UCH-1 (cell line): ENCODE measurements around a stretch of chr6.

DNA sequence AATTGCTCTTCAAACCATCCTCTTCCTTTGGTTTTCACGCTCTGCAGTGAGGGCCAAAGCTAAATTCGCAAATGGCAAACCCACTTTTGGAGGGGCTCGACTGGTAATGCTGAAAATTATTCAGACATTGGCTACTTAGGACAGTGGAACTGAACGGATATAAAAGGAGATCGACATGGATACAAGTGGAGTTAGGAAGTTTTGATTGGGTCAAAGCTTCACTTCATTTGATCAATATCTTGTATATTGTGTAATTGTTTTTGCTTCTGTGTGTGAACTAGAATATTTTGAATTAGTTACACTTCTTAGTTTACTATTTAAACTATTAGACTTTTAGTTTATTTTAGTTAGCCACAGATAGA lies 1.3 kb downstream of the FAM8A1 start:
- RRBS = no CpG with 5 or more reads among the region's 5 CpGs

- RRBS = no CpG with 5 or more reads among the region's 6 CpGs
These were observed 18.3 kb upstream of the NUP153 start for GRCh38 chr6:17724961-17725395.

- RRBS = no CpG with 5 or more reads among the region's 9 CpGs
These were observed 87.6 kb upstream of the NUP153 start for GRCh38 chr6:17794140-17794919.

- RRBS = no CpG with 5 or more reads among the region's 4 CpGs
These were observed 104.4 kb upstream of the NUP153 start for GRCh38 chr6:17811004-17811560.

DNA sequence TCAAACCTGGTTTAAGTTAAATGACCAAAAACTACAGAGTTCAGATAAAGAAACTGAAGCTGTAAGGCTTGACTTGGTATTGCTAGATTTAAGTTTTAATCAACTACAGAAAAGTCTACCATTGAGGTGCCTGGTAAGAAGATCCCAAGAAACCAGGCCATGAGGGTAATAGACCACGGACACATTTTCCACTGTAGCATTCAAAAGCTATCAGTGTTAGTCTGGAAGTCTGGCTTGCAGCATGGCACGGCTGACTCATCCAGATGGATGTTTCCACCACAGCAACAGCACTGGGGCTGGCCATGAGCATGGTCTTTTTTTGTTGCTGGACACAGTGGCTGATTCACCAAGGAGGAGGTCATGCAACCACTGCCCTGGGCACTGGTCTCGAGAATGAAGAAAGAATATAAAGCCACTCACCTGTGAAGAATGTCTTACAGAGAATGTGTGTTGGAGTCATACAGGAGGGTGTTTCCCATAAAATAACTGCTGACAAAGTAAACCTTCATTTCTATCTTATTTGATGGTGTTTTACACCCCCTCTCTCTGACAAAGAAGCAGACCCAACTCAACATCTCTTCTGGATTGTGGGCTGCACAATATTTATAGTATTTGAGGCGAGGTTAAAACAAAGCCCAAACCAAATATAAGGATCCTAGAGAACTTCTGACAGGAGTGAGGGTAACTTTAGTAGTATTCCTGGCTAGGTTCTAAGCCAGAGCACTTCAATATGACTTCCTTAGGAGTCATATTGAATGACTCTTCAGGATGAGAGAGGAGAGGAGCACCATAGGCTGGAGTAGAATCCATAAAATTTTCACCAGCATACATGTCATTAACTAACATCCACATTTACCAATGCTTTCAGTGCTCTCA lies 121.6 kb downstream of the KIF13A start:
- RRBS = no CpG with 5 or more reads among the region's 4 CpGs

GRCh38 chr6:17984995-17985286 lies 2.5 kb downstream of the KIF13A start:
- RRBS = no CpG with 5 or more reads among the region's 4 CpGs

DNA sequence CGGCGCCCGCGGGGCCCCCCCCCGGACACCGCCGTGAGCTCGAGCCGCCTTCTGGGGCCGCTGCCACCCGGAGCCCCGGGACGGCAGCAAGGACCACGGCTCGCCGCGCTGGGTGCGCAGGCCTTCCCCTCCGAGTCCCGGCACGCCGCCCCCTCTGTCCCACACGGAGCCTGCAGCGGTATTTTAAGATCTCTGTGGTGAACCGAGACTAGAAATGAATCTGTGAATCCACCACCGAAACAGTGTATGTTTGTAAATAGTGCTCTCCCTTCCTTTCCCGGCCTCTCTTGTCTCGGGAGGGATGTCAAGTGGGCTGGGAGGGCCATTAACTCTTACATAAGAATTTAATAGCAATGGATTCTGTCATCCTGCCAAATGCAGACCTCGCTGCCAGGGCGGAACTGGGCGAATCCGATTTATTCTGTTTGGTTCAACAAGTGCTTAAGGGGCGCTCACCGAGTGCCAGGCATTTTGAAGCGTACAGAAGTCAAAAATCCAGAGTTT lies 614 bp upstream of the KIF13A start:
- RRBS = 3% methylated on average over 17 of the region's 35 CpGs

DNA sequence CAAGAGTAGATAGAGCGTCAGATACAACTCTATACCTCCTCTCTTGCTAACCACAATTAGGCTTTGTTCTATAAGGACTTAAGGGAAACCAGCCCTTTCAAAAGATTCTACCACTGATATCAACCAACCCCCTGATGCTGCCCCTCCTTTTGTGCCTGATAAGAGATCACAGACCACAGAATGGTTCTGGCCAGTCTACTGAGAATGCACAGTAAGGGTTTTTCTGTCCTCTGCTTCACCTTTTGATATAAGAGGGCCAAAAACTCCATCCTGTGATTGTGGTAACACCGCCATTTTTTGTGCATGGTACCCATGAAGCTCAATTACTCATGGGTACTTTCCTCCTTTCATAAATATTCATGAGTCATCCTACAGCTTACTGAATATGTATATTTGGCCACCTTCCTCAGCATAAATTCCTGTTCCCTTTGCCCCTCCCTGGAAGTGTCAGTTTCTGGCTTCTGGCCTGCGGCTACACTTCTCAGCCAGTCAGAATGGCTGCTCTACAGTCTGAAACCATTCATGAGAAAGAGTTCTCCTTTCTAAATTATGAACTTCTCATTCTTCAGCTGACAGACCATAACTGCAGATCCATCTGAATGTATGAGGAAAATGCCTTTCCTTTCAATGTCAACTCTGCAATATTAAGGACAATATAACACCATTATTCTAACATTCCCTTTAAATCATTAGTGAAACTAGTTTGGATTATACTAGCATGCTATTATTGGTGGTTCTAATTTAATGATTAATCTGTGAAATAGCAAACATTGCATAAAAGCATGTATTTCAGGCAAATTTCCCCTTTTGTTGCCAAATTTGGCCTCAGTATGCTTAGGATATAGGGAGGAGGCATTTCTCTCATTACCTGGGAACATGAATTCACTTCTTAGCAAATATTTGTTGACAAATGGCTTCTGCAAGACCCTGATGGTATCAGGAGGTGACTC lies 1.9 kb downstream of the TPMT start:
- RRBS = no CpG with 5 or more reads among the region's 3 CpGs

GRCh38 chr6:18255153-18255922 lies 9.0 kb downstream of the DEK start:
- RRBS = no CpG with 5 or more reads among the region's 3 CpGs

DNA sequence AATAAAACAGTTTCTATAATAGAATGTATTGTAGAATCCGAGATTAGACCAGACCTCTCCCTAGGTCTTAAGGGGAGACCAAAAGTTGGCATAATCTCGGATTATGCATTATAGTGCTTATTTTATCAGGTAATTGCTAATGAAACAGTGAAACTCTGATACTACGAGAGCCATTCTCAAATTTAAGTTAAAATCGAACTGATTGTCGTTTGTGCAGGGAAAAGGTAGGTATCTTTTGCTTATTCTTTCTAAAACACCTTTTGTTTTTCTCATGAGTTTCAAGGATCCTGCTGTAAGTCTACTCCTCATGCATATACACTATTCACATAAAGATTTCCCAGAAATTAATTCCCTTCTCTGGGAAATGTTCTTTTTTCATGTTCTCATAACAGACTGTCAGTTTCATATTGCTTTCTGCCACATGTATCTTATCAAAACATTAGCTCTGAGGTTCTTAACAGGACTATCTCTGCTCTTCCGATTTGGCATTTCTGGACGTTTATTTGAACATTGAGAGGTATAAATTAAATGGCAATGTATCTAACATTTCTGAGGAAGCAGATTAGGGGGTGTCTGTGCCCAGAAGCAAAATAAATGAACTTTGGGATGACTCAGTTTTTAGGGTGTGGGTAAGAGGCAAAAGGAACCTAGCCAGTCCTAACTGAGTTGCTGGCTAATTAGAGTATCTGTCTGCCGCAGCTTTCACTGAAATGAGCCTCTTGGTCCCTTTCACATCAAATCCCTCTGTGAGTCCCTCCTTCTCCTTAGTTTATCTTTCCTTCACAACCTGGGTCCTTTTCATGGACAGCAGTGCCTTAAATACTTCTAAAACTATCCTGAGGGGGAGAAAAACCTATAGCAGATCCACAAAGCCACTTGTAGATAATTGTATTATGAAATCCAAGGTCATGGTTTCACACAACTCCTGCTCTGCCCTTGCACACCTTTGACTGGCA lies 979 bp downstream of the RNF144B start:
- RRBS = no CpG with 5 or more reads among the region's 8 CpGs

DNA sequence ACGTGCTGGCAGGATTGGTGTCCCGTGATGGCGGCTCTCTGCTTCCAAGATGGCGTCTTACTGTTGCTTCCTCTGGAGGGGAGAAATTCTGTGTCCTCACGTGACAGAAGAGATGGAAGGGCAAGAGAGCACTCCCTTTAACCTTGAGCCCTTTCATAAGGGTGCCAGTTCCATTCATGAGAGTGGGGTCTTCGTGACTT lies 28.1 kb downstream of the RNF144B start:
- RRBS = no CpG with 5 or more reads among the region's 6 CpGs

- RRBS = no CpG with 5 or more reads among the region's 3 CpGs
These were observed 79.9 kb downstream of the RNF144B start for GRCh38 chr6:18466906-18467601.

- RRBS = 91% methylated on average over 3 of the region's 10 CpGs
These were observed 117.7 kb upstream of the ID4 start for GRCh38 chr6:19719447-19719964.

- RRBS = no CpG with 5 or more reads among the region's 7 CpGs
These were observed 72.5 kb upstream of the ID4 start for GRCh38 chr6:19764818-19765021.

- RRBS = no CpG with 5 or more reads among the region's 7 CpGs
These were observed 33.6 kb upstream of the ID4 start for GRCh38 chr6:19803405-19804053.

GRCh38 chr6:19824372-19824809 lies 12.8 kb upstream of the ID4 start:
- RRBS = no CpG with 5 or more reads among the region's 5 CpGs

DNA sequence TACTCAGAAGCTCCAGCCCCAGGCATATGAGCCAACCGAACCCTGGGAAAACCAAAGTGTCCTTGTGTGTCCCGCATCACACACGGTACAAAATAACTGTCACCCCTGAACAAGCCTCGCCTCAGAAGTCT lies 849 bp downstream of the MBOAT1 start:
- RRBS = no CpG with 5 or more reads among the region's 4 CpGs

DNA sequence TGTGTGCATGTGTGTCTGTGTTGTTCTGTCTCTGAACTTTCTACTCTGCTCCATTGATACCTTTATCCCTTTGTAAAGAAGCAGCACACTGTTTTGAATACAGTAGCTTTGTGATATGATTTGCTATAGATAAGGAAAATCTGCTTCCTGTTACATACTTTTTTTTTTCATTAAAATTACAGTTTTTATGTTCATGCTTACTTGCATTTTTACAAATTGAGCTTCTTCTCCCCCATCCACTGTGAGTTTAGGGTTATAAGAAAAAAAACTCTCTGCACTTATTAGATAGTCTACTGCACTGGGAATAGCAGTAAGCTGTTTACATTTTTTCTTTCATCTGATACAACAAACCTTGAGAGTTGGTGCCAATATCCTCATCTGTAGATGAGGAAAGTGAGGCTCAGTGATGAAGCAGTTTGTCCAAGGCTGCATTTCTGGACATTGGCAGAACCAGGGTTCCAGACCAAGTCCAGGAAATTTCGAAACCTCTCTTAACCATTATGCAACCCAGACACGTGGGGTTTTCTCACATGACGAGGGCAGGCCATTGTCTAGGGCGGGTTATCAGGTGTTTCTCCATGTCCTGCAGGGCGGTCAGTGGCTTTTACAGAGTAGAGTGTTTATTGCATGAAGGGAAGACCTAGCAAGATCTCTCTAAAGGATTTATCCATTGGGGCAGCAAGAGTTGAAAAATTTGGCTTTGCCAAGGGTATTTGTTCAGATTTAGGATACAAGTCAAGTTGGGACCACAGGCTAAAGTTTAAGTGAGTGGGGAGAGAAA lies 22.9 kb downstream of the E2F3 start:
- RRBS = no CpG with 5 or more reads among the region's 5 CpGs

DNA sequence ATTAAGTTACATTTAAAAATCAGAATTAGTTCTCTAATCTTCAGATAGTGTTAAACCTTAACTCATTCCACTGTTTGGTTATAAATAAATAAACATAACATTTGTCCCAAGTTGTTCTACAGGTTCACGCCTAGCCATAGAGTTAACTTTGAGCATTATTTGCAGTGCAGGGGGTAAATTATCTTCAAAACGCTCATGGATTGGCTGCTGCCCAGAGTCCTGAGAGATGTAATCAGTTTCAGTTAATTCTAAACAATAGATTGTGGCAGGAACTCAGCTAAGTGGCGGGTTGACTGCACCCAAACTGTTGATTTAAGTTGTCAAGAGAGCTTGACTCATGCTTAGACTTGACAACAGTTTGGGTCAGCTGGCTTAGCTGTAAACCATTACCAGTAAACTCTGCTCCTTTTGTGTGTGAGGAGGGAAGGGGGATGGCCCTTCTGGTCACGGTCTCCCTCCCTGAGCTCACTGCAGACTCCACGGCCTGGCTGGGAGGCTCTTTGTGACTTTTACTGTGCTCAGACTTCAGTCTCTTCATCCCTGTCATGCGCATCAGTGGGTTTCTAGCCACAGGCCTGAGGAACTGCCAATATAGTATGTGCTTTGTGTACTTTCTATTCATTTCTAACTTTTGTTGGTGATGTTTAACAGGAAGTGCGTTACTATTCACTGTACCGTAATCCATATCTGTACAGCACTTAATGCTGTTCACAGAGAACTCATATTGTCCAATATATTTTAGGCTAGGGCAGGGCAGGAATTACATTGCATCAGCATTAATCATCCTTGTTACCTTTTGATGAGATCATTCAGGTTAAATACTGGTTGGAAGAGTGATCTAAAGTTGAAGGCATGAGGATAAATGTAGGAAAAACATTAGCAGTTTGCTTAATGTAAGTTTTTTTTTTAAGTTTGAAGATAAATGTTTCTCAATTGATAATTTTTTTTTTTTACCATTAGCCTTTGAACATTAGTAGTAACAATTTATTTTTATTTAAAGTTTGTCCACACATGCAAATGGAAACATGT lies 488.2 kb downstream of the CDKAL1 start:
- RRBS = no CpG with 5 or more reads among the region's 8 CpGs

- RRBS = no CpG with 5 or more reads among the region's 12 CpGs
These were observed 15.2 kb downstream of the SOX4 start for GRCh38 chr6:21608659-21609190.